ENCODE data around the genes NIN, TRIM9, FRMD6 and PTGER2.

DNA sequence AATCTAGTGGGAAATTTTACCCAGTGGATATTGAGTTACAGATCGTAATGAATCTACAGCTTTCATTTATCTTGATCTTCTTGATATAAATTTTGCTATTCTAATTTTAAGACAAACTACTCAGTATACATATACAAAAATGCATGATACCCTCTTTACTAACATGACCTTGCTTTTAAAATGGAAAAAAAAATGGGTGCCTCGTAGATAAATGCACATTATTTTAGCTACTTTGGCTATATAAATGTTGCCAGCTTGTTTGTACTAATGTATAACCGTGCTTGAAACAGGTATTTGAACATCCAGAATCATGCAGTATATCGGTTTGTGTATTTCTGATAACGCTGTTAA is 409 bp upstream of the ATL1 start:
- RRBS = no CpG with 5 or more reads among the region's 5 CpGs

DNA sequence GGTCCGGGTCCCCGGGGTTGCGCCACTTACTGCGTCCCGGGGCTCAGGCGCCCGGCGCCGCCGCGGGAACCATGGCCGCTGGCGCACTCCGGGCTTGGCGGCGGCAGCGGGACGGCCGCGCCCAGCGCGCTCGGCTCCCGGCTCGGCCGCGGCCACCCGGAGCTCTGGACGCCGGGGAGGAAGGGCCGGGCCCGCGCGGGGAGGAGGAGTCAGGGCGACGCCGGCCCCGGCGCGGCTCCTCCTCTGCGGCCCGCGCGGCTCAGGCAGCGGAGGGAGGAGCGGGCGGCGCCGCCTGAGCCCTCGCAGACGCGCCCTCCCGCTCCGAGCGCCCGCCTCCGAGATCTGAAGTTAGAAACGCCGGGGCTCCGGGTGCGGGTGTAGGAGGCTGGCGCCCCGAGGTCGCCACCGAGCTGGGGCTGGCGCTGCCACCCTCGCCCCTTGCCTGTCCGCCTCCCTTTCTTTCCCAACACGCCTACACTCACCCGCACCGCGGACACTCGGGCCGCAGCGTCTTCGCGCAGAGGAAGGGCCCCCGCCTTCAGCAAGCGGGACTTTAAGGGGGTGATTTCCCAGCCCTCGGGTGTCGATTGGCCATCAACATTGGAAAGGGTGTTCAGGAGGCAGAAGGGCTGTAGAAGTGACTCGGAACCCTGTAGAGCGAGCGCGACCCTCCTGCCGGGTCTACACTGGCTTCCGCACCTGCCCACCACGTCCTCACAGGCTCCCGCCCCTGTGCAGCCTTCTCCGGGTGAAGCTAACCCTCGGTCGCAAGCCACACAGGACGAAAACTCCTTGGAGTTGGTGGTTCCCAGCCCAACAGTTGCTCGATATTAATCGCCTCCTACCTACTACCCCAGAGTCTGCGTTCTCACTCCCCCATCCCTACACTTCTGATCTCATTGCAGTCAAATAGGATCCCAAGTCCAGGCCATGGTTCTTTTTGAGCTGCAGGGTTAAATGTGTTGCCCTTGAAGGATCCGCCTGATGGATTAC is at the start of gene NIN:
Gene NIN (minus strand): TSS at position 187 of the 993 bp plus-strand sequence.
- RRBS = 1% methylated on average over 36 of the region's 97 CpGs

DNA sequence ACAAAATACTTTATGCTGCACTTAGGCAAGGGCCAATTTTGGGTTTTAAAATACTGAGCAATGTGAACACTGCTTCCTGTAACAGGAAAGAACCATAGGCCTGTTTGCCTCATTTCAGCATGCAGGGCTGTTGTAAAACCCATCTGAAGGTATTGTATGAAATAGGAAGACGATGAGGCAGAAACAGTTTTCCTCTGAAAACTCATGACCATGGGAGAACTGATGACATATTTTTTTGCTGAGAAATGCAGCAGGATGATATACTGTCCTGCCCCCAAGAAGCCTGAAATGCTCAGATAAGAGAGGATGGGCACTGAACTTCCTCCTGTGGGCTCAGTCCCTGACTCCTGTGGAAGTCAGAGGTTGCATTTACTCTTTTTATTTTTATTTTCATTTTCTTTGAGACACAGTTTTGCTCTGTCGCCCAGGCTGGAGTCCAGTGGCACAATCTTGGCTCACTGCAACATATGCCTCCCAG is 17.4 kb downstream of the PYGL start:
- RRBS = no CpG with 5 or more reads among the region's 2 CpGs

GRCh38 chr14:51095014-51095848 is at the start of gene TRIM9:
TSS of gene TRIM9 (minus strand) at chr14:51095105.
- RRBS = 1% methylated on average over 14 of the region's 74 CpGs

- RRBS = no CpG with 5 or more reads among the region's 8 CpGs
Measured at GRCh38 chr14:51360493-51361054, 120.5 kb downstream of the TMX1 start.

DNA sequence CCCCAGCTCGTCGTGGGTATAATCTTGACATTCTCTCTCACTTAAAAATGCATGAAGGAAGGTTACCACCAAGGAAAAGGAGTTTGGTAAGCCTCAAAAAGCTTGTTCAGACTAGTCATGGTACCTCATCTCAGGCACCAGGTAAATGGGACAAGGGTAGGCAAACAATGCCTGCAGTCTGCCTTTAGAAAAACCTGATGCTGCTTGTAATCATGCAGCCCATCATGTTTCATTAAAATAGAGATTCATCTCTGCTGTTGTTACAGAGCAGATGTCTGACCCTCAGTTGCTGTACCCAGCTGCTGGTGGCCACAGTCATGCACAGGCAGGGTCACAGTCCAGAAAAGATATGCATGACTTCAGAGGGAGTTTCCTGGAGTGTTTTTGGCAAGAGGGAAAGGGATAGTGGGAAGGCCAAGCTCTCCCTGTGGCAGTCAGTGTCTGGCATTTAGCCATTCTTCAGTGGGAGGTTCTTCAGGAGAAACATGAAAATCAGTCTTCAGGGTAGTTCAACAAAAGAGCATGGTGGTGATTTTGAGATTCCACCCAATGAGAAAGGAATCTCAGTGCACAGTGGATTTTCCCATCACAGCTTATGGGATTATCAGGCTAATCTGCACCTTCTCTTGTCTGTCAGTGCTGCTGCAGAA is 202.8 kb upstream of the FRMD6 start:
- RRBS = no CpG with 5 or more reads among the region's 2 CpGs

- RRBS = no CpG with 5 or more reads among the region's 1 CpG
Measured at GRCh38 chr14:51573235-51573475, 78.6 kb upstream of the FRMD6 start.

DNA sequence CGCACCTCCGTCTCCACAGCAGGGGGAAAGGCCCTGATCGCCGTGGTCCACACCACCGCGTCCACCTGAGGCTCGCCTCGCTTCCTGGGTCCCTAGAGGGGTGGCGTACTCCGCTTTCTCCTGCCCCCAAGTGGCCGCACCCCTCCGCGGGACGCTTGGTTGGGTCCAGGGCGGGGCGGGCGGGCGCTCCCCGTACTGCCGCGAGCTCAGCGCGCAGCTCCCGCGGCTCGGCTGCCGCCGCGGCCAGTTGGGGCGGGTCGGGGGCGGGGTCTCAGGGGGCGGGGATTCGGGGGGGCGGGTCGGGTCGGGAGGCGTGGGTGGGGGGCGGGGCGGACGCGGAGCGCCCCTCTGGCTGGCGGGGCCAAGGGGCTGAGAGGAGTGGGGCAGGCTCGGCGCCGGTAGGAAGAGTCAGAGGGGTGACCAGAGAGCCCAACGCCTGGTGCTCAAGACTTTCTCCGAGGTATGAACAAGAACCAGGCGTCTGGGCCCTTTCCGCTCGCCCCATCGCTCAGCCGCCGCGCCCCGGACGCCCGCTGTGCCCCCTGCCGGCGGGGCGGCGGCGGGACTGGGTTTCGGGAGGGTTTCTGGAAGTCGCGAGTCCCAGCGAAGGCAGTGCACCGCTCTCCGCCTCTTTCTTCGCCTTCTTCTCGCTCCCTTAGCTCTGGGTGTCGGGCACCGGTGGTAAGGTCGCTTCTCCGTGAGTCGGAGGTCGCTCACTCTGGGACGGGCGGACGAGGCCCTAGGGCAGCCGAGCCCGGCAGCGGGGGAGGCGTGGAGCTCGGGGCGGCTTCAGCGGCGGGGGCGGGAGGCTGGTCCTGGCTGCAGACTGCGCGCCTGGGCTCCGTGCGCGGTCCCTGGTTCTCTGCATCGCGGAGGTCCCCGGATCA is at the start of gene FRMD6:
Gene FRMD6 (plus strand): TSS at position 374 of the 887 bp plus-strand sequence.
- RRBS = 11% methylated on average over 10 of the region's 98 CpGs

DNA sequence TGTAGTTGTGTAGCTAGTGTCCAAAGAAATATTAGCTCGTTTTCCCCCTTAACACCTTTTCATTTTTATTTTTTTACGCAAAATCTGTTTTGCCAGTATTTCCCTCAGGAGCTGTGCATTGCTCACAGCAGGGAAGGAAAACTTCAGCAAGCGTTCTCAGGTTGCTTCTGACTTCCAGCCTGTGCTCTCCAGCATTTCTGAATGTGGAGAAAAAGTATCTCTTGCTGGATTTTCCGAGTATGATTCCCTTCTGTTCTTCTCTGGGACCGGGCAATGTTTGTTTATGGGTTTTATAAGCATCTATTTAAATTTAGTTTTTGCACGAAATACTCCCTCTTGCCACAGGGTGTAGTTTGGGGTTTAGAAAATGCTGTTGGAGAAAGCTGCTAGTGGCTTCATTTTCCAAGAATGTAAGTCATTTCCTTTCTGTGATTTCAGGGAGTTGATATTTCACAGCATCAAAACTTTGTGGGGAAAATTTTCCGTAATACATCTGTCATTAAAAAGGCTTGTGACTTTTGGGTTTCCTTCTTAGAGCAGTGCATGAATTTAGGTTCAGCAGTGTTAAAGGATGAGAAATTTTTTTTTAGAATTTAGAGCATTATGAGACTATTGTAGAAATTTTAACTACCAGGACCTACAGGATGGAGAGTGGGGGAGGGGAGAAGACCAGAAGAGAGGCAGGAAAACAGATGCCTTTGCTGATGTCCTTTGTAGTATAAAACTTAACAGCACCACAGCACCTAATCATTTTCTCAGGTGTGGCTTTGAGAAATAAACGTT is 1.4 kb downstream of the FRMD6 start:
- RRBS = no CpG with 5 or more reads among the region's 8 CpGs

- RRBS = no CpG with 5 or more reads among the region's 3 CpGs
Measured at GRCh38 chr14:51697899-51698234, 46.2 kb downstream of the FRMD6 start.

DNA sequence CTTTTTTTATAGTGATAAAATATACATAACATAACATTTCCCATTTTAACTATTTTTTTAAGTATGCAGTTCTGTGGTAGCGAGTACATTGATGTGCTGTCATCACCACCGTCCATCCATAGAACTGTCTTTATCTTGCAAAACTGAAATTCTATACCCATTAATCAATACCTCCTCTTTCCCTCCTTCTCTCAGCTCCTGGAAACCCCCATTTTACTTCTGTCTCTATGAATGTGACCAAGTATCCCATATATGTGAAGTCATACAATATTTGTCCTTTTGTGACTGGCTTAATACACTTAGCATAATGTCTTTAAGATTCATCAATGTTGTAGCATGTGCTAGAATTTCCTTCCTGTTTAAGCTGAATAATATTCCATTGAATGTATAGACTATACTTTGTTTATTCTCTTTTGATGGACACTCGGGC is 3.1 kb downstream of the GNG2 start:
- RRBS = no CpG with 5 or more reads among the region's 3 CpGs

- RRBS = no CpG with 5 or more reads among the region's 12 CpGs
Measured at GRCh38 chr14:52011421-52012025, 22.2 kb downstream of the RTRAF start.

DNA sequence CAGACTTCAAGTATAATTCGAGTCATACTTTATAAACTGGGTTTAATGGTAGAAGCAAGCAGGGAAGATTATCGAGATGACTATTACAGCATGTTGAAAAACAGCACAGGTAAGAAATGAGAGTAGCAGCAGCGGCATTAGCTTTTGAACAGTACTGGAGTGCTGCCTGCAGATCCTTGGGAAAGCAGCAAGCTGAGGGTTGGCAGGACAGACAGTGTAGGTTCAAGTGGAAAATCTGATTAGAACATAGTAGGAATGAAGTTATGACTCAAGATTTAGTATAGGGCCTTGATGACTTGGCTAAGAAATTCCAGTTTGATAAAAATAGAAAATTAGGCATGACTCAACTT is 23.7 kb downstream of the NID2 start:
- RRBS = no CpG with 5 or more reads among the region's 3 CpGs

DNA sequence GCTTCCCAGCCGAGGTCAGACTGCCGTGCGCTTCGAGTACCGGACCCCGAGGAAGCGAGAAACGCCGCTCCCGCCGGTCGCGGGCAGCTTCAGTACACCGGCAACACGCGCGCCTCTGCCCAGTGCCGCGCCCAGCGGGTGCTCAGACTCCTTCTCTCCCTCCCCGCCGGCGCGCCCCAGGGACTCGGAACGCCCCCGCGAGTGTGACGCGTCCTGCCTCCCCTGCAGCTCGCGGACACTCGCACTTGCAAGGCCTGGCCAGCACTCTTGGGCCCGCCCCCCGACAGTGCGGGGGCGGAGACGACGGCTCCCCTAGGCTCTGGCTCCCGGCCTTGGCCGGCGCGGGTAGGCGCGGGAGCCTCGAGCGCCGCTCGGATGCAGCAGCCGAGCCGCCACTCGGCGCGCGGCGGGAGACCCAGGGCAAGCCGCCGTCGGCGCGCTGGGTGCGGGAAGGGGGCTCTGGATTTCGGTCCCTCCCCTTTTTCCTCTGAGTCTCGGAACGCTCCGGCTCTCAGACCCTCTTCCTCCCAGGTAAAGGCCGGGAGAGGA is at the start of gene PTGER2:
Gene PTGER2 (plus strand): TSS at position 342 of the 549 bp plus-strand sequence.
- RRBS = 1% methylated on average over 9 of the region's 67 CpGs

- RRBS = no CpG with 5 or more reads among the region's 3 CpGs
Measured at GRCh38 chr14:52345147-52345595, 31.1 kb downstream of the PTGER2 start.

- RRBS = no CpG with 5 or more reads among the region's 11 CpGs
Measured at GRCh38 chr14:52694605-52695011, 750 bp downstream of the ERO1A start.

DNA sequence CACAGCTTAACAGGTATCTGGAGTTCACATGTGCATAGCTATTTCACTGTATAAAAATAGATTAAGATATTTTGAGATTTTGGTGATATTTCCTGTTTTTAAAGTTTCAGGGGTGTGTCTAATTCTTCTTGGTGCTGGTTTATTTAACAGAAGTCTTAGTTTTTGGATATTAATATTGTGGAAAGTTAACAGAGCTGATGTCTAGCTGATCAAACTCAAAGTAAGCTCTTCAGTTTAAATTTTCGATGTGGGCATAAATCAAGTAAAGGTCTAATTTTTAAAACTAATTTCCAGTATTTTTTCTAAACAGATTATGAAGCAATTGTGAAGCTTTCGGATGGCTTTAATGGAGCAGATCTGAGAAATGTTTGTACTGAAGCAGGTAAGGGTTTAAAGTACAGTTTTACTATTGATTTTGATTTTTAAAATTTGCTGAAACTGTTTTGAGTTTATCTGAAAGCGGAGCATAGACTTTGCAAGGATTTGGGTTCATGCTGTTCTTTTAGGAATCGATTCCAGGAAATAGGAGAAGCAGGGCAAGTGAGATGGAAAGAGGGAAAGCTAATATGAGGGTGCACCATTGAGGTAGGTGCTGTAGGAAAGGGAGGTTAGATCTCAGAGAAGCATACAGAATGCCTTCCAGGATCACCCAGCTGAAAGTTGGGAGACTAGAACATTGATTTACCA is 6.2 kb upstream of the STYX start:
- RRBS = no CpG with 5 or more reads among the region's 4 CpGs

DNA sequence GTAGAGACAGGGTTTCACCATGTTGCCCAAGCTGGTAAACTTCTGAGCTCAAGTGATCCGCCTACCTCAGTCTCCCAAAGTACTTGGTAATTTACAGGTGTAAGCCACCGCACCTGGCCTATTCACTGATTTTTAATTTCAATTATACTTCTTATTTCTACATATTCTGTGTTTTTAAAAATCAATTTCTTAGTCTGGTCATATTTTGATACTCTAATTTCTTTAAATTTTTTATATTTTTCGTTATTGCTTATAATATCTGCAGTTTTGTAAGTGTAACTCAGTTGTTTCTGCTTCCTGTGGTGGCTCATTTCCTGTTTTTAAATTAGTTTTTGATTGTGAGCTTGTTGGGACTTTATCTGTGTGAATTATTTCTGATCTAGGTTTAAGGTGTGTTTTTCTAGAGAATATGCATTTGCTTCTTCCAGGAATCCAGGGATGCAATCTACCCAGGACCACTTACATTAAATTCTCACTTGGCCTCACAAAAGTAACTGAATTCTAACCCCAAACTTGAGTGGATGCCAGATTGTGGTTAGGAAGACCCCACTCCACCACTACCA is 11.7 kb downstream of the STYX start:
- RRBS = no CpG with 5 or more reads among the region's 3 CpGs

GRCh38 chr14:53126809-53127101 is 26.4 kb downstream of the DDHD1 start:
- RRBS = no CpG with 5 or more reads among the region's 5 CpGs

DNA sequence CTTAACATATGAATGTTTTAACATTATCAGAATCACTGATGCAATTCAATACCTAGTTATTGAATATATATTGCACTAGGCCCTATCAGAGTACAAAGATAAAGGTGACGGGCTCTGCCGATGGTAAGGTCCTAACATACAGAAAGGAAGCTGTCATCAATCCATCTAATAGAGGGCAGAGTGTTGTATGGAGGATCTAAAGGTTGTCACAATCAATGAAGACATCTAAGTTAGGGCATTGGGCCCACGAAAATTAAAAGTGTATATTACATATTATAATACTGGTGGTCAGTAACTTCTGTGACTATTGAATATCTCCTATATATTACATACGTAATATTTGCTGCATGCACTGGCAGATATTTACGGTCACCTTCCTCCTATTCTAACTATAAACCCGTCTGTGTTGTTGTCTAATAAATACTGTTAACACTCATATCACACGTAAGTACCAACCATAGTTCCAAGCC is 2.0 kb downstream of the DDHD1 start:
- RRBS = no CpG with 5 or more reads among the region's 7 CpGs

Data from NB4 (cell line).